ENCODE results near the genes POGZ, MRPL9, RORC, TCHHL1 and TCHH.

- PRO-cap, result bidirectional peak, plus-strand start at chr1:151281462, minus-strand start at chr1:151281243
Measured at GRCh38 chr1:151280886-151281315, 1.2 kb upstream of the ZNF687 start.

DNA sequence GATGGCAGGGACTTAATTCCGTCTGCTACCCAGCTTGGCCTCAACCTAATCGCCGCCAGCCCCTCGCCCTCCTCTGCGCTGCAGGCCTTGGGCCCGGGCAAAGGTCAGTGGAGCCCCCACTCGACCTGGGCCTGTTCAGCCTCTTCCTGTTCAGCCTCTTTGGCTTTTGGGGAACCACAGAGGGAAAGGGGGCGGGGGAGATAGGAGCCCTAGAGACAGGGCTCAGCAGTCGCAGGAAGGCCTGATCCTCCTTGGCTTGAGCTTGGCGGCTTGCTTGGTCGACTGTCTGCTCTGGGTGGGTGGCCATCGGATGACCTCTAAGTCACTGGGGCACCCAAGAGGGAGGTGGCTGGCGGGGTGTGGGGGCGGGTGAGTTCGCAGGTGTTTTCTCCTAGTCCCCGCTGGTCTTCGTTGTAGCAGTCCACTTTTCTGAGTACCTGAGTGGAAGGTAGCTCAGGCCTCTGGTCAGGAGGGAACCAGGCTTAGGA, 1.2 kb downstream of the ZNF687 start:
- PRO-cap, result no peak

DNA sequence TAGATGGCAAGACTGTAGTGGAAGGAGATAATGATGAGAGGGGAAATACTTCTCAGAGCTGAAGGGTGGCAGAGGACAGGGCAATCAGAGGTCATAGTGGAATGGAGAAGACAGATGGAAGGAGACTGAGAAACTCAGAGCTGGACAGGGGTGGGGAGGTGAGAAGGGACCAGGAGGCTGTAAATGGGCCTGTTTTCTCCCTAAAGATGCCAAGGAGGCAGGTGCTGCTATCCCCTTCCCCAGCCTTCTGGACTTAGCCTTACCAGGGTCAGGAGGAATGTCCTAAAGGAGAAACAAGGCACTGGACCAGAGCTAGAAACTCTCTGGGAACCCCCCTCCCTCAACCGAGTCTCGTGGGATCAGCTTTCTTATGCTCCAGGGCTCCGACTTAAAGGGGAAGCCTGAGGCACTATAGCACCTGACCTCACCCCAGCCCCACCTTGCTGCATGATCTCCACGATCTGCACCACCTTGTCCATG, 11.5 kb downstream of the ZNF687 start:
- PRO-cap, result no peak

DNA sequence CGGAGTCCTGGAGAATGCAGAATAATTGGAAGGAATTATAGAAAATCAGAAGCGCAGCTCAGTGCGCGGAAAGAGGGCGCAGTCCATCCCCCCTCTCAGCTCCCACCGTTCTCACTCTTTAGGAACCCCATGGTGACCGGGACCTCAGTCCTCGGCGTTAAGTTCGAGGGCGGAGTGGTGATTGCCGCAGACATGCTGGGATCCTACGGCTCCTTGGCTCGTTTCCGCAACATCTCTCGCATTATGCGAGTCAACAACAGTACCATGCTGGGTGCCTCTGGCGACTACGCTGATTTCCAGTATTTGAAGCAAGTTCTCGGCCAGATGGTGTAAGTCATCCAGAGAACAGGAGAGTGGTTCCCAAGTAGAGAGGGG, 473 bp downstream of the PSMB4 start:
- PRO-cap, result bidirectional peak, plus-strand start outside the sequence, minus-strand start at position 238 of the sequence

- PRO-cap, result no peak
Measured at GRCh38 chr1:151405816-151406260, 6.5 kb downstream of the PSMB4 start.

DNA sequence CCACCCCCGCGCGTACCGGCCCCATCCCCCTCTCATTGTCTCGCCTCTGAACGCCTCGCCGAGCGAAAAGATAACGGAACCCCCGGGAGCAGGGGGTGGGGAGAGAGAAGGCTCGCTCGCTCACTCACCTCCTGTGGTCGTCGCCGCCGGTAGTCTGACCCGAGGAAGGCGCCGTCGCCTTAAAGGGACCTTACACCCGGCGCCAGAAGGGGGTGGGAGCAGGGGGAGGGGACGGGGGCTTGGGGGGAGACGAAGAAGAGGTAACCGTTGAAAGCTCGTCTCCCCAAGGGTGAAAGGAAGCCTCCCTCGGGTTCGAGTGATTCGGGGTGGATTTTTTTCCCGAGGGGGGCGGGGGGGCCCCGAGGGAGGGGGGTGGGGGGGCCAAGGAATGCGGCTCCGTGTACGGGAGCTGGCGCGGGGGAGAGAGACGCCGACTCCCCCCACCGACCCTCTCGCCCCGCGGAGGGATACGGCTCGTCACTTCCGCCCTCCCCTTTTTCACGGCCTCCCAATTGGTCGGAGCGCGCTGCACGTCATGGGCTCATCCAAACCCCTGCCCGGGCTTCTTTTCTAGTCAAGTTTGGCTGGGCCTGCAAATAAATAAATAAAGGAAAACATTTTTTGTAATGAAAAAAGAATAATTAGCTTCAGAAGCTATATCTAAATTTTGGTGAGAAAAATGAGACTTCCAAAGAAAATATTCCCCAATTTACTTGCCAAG, at the start of gene POGZ:
TSS of gene POGZ (minus strand) at position 471 of the 721 bp plus-strand sequence.
- PRO-cap, result bidirectional peak, plus-strand start at position 234 of the sequence, minus-strand start at position 156 of the sequence; unidirectional peak, minus-strand start at position 454 of the sequence

GRCh38 chr1:151472701-151473889, 13.8 kb upstream of the POGZ start:
- PRO-cap, result unidirectional peak, plus-strand start at chr1:151473453

DNA sequence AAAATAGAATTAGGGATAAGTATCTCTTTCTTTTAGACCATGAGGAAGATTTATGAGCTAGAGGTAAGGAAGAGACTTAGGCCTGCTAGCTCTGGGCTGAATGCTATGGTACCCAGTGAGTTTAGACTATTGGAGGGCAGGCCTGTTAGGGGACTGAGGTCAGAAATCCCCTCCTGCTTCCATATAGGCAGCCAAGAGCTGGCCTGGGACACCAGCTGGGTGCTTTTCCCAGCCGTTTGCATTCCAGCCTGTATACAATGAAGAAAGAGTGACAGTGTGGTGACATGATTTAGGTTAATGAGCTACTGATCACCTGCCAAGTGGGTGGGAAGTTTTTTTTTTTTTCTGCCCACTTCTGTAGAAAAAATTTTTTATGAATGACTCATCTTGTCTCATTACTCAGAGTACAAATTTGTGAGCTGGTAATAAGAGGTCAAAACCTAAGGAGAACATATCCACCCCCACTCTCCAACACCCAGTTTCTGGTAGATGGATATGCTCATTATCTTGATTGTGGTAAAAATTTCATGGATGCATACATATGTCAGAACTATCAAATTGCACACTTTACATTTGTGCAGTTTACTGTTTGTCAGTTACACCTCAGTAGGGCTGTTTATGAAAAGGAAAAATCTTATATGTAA, 16.4 kb upstream of the CGN start:
- PRO-cap, result no peak

GRCh38 chr1:151508907-151509310, 2.3 kb upstream of the CGN start:
- PRO-cap, result no peak

DNA sequence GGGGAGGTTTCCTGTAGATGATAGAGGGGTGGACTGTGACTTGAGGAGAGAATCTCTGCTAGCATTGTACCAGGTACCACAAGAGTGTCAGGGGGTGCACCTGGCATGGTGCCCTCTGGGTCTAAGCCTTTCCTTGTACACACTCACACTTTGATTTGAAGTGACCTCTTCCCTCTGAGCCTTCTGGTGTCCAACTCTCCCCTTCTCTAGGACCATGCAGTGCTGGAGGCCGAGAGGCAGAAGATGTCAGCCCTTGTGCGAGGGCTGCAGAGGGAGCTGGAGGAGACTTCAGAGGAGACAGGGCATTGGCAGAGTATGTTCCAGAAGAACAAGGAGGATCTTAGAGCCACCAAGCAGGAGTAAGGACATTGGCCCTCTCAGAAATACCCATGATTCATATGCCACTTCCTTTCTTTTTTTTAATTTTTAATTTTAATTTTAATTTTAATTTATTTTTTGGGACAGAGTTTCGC, 14.3 kb downstream of the CGN start:
- PRO-cap, result no peak

DNA sequence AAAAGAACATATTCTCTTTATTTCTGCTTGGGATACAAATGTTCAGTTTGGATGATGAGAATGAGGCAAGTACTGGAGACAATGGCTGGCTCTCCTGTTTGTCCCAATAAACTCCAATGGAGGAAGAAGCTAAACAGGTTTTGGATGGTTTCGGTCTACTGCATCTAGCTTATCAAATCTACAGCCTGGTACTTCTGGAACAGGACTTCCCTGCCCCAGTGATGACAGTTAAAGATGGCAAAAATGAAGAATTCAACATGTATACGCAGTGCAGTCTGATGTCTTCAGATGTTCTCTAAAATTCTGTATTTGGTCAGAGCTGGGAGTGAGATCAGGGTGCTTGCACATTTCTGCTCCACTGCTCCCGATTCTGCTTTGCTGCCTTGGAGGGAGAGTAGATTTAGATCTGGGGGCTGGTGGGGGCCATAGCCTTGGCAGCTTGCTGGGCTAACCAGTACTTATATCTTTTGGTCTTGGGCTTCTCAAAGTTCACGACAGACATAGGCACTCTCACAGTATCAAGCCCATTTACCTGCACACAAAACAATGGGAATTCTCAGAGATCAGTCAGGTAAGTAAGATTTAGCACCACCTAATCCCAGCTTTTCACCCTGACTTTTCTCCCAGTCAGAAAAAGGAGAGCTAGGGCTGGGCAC, 3.5 kb downstream of the MRPL9 start:
- PRO-cap, result no peak

DNA sequence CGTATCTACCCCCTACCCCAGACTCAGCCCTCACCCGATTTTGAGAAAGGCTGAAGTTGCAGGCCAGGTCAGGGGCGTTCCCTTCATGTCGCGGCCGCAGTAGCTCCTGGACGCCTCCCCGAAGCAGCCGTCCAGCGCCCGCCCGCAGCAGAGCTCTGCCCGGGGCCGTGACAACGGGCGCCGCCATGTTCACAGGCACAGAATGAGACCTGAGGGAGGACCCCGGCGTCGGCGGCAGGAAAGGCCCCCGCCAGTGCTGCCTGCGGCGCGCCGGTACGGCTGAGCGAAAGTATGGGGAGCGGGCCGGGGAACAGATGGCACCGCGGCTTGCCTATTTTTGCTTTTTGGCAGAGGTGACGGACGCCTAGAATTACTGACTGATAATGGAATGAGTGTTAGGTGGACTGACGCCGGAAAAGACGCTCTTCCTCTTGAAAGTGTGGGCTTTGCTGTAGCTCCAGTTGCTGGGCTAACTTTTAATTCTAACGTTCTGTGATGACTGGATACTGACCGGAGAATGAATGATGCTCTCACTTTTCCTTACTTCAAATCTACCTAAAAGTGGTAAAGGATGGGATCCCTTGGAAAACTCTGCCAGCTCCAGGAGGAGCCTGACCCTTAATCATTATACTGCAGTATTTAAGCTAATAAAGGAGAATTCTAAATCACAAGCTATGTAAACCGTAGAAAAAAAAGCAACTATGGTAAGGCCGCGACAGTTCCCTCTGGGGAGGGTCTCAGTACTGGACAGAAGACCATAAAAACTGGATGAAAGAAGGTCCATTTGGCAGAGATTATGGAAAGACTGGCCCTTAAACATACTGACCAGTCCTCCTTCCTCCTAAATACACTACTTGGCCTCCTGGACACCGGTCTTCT, at the start of gene MRPL9:
TSS of gene MRPL9 (minus strand) at position 204 of the 879 bp plus-strand sequence.
- PRO-cap, result bidirectional peak, plus-strand start at position 268 of the sequence, minus-strand start at position 211 of the sequence; unidirectional peak, minus-strand start at position 620 of the sequence

GRCh38 chr1:151831406-151832157, at the start of gene RORC:
TSS of gene RORC (minus strand) at chr1:151831802.
- PRO-cap, result no peak

DNA sequence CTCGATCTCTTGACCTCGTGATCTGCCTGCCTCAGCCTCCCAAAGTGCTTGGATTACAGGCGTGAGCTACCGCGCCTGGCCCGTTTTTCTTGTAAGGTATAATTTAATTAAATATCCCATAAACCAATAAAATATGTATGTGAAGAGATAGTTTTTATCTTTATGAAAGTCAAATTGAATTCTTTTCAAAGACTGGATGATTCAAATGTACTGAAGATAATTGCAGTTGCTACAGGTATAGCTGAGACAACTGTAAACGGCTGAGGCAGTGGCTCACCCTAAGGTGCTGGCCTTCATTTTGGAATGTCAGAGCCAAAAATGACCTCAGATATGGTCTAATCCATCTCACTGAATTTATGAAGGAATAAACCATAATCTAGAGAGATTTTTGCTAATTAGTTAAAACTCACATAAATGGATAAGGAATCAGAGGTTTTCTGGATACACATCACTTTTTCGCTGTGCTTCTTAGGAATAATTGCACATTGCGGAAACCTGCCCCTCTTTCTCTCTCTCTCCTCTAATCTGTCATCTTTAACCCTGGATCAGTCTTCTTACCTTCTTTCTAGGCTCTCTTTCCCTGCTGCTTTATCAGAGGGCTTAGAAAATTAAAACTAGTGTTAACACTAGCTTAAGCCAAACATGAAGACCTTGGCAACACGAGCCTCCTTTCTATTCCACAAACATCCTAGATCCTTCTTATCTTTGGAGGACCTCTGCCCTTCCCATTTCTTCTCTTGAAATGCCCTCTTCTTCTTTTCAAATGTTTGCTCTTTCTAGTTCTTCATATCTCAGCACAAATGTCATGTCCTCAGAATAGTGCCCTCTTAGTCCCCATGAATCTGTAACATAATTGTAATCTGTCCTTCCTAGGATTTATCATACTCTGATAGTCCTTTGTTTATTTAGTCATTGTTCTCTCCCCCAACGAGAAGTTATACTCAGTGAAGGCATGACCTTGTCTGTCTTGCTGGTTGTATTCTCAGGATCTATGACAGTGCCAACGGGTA, 5.2 kb downstream of the S100A11 start:
- PRO-cap, result no peak

DNA sequence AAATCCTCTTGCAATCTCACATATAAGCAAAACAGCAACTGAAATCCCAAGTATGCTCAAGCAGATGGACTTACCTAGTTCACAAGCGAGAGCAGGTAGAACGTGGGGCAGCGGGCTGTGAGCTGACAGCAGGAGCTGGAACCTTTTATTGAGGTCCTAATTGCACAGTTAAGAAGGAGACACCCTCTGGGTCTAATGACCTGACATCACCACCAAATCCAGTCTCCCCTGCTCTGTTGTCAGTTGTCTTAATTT, at the start of gene TCHHL1:
TSS of gene TCHHL1 (minus strand) at position 119 of the 255 bp plus-strand sequence.
- PRO-cap, result no peak

- PRO-cap, result no peak
Measured at GRCh38 chr1:152115214-152115622, at the start of gene TCHH. TSS of gene TCHH (minus strand) at chr1:152115444.

GRCh38 chr1:152167848-152168420, 8.9 kb upstream of the RPTN start:
- PRO-cap, result no peak

- PRO-cap, result no peak
Measured at GRCh38 chr1:152188722-152189749, 30.0 kb upstream of the RPTN start.

DNA sequence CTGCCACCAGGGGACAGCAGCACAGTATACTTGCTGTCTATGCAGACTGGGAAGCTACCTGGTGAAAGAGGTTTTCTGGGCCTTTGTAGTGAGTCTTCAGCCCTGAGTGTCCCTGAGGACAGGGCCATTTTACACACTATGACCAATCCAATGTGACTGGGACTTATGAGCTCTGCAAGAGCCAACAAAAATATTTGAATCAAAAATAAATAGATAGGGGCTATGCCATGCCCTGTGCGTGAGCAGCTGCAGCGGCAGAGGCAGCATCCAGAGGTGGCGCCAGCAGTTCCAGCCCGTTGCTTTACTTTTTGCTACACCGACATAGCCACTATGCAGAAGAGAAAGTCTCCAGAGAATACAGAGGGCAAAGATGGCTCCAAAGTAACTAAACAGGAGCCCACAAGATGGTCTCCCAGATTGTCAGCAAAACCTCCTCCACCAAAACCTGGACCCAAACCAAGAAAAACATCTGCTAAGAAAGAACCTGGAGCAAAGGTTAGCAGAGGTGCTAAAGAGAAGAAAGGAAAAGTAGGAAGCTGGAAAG, 14.7 kb downstream of the CRNN start:
- PRO-cap, result no peak

DNA sequence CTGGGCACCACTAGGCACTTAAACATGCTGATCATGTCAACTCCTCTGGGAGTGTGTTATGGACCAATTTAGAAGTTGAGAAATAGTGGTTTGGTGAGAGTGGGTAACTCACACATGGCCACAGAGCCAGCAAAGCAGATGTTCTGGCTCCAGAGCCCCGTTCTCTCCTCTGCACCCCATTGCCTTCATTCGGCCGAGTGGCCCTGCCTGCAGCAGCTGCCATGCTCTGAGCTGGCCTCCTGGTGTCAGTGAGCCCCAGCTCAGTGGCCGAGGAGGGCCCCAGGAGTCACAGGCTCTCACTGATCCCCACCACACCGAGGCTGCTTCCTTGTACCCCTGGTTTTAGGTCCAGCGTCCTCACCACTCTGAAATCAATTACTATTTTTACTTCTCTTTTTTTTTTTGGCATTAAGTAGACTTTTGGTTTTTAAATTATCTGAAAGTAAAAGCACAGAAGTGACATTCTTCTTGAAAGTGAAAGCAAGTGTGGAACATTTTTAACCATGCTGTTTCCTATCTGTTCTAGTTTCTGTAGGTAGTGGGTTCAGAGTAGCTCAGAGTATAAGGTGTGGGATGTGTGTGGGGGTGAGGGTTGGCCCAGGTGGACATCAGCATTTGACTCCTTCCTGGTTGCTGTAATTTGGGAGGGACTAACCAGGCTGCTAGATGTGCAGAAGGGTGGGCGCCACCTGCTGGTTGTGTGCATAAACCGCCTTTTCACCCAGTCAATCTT, 45.9 kb upstream of the CRNN start:
- PRO-cap, result no peak

All from osteocyte (in vitro differentiated cells).